GM23248 (cell line): Measurements from ENCODE around the genes CEACAM1, IGSF23 and APOE.

GRCh38 chr19:42528141-42529124 is at the start of gene CEACAM1:
Gene CEACAM1 (minus strand): TSS chr19:42528481.
- RAMPAGE, long total RNA, result no peak

- RAMPAGE, long total RNA, result no peak
Observed at GRCh38 chr19:43439208-43439752, 24.6 kb downstream of the TEX101 start.

DNA sequence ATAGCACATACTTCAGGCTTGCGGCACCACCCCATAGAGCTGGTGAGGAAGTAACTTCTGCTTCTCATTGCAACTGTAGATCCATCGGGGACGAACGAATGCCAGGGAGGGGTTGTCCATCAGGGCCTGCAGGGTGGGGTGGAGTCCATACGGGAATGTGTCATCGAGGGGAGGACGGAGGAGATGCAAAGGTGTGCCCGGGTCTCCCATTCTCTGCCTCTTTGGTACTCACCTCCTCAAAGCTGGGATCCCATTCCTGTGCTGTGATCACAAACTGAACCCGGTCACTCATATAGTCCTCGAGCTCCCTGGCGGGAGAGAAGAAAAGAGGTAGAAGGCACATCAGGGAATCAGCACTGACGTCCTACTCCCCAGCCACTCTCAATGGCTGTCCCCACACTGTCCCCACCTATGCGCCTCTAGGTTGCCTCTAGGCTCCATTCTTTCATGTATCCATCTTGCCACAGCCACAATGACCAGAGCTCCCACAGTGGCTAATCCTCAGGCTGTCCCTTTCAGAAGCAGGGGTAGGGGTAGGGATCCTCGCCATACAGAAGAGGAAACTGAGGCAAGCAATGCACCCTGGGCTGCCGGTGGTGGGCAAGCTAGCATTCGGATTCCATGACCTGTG is 10.5 kb downstream of the ZNF575 start:
- RAMPAGE, long total RNA, result no peak

DNA sequence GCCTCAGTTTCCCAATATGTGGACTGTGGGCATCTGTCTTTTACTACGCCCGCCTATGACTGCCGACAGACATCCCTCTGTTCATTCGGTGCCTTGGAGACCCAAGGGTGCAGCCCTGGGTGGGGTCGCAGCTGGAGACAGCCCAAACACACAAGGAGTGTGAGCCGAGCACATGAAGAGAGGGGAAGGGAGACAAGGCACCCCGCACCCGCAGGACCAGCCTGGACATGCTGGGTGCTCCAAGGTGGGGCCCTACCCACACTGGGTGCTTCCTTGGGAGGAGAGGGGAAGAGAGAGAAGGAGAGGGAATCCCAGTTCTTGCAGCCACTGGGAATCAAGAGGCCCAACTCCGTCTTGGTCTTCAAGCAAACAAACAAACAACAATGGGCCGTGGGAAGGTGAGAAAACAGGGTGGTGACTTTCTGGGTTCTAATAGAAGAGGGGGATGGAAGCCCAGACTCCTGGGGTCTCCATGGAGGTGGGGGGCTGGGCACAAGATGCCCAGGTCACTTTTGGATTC is 981 bp downstream of the PINLYP start:
- RAMPAGE, long total RNA, result no peak

DNA sequence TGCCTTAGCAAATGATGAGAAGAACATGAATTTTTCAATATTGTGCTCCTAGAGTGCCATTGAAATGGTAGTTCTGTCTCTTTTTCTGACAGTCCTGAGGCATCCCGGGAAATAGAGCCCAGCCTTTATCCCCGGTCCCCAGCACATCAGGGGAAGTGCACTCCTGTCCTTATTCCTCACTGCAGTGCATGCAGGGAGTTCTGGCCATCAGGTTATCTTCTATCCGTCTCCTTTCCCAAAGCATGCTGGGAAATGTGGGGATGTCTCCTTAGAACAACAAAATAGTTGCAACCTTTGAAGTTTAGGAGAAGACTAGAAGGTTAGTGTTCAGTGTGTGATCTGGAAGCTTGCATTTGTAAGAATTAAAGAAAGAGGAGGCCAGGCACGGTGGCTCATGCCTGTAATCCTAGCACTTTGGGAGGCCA is 7.5 kb upstream of the CADM4 start:
- RAMPAGE, long total RNA, result no peak

DNA sequence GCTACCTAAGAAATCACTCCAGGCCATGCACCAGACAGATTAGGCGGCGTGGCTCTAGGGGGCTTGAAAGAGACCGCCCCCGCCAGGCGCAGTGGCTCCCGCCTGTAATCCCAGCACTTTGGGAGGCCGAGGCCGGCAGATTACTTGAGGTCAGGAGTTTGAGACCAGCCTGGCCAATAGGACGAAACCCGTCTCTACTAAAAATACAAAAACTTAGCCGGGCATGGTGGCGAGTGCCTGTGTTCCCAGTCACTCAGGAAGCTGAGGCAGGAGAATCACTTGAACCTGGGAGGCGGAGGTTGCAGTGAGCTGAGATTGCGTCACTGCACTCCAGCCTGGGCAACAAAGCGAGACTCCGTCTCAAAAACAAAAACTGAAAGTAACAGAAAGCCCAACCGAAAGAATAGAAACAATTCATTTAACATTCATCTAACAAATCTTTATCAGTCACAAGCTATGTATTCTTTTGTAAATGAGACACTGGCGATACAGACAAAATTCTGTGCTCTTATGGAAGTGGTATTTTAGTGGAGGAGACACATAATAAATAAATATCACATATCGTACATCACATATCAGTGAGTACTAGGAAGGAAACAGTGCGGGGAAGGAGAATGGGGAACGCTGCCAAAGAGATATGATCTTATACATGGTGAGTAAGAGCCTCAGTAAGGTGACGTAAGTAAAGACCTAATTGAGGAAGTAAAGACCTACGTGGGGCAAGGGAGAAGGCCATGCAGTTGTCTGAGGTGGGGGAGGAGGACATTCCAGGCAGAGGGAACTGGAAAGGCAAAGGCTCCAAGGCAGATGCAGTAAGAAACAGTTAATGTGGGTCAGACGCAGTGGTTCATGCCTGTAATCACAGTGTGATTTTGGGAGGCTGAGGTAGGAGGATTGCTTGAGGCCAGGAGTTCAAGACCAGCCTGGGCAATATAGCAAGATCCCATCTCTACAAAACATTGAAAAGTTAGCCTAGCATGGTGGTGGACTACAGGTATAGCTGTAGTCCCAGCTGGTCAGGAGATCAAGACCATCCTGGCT is 14.7 kb upstream of the IRGC start:
- RAMPAGE, long total RNA, result no peak

- RAMPAGE, long total RNA, result no peak
Observed at GRCh38 chr19:44094879-44095707, 932 bp downstream of the ZNF224 start.

DNA sequence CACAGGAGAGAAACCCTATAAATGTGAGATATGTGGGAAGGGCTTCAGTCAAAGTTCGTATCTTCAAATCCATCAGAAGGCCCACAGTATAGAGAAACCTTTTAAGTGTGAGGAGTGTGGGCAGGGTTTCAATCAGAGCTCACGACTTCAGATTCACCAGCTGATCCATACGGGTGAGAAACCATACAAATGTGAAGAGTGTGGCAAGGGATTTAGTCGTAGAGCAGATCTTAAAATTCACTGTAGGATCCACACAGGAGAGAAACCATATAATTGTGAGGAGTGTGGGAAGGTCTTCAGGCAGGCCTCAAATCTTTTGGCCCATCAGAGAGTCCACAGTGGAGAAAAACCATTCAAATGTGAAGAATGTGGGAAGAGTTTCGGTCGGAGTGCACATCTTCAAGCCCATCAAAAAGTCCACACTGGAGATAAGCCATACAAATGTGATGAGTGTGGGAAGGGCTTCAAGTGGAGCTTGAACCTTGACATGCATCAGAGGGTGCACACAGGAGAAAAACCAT is 12.0 kb downstream of the ZNF226 start:
- RAMPAGE, long total RNA, result no peak

DNA sequence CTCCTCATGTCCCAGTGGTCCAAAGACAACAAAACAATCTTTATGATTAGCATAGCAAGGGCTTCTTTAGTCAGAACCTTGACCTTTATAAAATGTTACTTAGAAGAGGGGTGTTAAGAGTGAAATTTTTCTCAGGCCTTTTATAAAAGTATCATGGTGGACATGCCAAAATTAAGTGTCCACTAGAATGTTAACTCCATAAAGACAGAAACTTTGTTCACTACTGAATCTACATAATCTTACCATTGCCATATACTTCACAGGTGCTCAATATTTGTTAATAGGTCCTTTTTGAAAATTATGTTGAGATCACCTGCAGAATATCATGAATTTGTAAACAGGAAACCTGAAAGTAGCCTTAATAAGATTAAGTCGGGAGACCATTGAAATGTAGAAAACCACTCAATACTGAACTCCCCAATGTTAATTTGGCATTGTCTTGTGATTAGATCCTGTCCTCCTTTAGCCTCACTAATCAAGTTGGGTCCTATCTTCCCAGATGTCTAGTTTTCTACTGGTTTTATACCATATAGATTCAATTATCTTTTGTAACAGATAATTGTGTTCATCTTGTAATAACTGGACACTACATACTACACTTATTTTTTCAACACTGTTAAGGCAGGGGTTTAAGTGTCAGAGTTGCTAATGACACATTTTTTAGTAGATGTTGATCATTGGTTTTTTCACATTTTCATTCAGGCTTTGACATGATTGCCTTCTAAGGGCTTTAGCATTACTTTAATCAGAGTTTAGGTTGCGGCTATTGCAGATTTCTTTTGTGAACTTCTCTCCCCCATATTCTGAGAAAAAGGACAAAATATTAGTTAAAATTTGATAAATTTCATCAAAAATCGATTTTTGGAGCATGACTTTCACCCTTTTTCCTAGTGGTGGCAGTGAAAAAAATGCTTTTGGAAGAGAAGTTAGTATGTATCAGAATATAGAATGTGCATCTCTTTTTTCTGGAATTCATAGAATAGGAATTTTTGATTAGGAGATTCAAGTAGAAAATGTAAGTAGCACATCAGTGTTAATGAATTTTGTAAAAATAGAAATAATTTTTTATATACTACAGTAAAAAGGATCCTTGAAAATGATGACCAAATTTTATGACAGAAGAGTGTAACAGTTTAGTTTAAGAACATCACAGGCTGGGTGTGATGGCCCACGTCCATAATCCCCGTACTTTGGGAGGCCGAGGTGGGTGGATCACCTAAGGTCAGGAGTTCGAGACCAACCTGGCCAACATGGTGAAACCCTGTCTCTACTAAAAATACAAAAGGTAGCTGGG is 13.3 kb downstream of the ZNF226 start:
- RAMPAGE, long total RNA, result no peak

- RAMPAGE, long total RNA, result no peak
Observed at GRCh38 chr19:44590234-44590799, 23.0 kb upstream of the IGSF23 start.

DNA sequence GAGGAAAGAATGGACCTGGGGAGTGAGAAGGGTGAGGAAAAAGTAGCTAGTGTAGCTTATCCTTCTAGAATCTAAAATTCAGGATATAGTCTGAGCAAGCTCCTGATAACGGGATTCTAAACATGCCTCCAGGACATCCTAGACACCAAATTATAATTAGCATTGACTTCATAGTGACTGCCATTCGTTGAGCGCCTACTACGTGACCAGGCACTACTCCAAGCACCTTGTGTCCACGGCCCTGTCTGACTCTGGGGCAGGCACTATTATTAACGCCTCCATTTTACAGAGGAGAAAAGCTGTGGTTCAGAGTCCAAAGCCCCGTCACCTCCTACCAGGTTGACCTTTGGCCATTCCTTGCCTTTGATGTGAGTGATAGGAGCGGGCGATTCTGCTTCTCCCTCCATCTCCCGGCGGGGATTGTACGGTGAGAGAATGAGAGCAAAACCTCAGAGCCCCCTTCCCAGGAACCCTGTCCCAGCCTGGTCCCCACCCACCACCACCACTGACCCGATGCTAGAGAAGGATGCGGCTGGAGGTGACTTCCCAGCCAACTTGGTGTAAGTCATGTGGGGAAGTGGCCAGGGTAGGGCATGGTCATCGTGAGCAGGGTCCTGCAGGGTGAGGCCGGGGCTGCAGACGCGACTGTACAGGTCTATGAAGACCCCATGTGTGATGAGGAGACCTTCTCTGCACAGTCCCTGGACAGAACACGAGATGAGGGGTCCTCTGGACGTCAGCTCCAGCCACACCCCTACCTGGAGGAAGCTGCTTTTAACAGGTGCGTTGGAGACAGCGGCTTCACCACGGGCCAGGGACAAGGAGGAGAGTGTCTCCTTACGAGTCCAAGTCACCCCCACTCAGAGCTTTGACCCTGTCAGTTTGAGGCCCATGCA is at the start of gene IGSF23:
Gene IGSF23 (plus strand): TSS at position 353 of the 896 bp plus-strand sequence.
- RAMPAGE, long total RNA, result no peak

DNA sequence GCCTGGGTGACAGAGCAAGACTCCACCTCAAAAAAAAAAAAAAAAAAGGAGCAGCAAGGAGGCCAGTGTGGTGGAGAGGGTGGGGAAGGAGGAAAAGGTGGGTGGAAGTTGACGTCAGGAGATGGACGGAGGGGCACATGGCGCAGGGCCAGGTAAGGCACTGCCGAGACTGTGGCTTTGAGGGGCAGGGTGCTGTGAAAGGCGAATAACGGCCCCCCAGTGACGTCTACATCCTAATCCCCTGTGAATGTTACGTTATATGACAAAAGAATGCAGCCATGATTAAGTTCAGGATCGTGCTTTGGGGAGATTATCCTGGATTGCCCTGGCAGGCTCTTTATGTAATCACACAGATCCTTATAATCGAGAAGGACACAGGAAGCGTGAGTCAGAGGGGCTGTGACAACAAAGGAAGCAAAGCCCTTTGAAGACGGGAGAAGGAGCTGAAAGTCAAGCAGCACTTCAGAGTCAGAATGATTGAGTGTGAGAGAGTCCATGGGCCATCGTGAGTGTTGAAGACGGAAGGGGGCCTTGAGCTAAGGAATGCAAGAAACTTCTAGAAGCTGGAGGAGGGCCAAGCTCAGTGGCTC is 13.7 kb downstream of the CEACAM19 start:
- RAMPAGE, long total RNA, result no peak

GRCh38 chr19:44749785-44750086 is 1.2 kb downstream of the BCL3 start:
- RAMPAGE, long total RNA, result no peak

DNA sequence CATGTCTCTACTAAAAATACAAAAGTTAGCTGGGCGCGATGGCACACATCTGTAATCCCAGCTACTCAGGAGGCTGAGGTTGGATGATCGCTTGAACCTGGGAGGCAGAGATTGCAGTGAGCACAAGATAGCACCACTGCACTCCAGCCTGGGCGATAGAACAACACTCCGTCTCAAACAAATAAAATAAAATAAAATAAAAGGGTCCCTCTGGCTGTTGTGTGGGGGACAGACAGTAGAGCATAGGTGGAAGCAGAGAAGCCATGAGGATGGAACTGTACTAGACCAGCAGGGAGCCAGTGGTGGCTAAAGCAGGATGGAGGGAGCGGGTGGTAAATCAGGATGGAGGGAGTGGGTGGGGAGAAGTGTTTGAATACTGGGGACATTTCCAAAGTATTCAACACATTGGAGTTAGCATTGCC is 7.2 kb downstream of the BCL3 start:
- RAMPAGE, long total RNA, result no peak

GRCh38 chr19:44770434-44771068 is 7.1 kb upstream of the CBLC start:
- RAMPAGE, long total RNA, result no peak

- RAMPAGE, long total RNA, result no peak
Observed at GRCh38 chr19:44776382-44777051, 1.2 kb upstream of the CBLC start.

DNA sequence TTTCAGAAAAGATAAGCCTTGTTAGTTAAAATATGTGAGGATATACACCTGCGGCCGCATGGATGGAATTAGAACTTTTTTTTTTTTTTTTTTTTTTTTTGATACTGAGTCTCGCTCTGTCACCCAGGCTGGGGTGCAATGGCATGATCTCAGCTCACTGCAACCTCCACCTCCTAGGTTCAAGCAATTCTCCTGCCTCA is 3.1 kb upstream of the BCAM start:
- RAMPAGE, long total RNA, result no peak

DNA sequence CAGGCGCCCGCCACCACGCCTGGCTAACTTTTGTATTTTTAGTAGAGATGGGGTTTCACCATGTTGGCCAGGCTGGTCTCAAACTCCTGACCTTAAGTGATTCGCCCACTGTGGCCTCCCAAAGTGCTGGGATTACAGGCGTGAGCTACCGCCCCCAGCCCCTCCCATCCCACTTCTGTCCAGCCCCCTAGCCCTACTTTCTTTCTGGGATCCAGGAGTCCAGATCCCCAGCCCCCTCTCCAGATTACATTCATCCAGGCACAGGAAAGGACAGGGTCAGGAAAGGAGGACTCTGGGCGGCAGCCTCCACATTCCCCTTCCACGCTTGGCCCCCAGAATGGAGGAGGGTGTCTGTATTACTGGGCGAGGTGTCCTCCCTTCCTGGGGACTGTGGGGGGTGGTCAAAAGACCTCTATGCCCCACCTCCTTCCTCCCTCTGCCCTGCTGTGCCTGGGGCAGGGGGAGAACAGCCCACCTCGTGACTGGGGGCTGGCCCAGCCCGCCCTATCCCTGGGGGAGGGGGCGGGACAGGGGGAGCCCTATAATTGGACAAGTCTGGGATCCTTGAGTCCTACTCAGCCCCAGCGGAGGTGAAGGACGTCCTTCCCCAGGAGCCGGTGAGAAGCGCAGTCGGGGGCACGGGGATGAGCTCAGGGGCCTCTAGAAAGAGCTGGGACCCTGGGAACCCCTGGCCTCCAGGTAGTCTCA is at the start of gene APOE:
Gene APOE (plus strand): TSS at position 572 of the 708 bp plus-strand sequence.
- RAMPAGE, long total RNA, result no peak

- RAMPAGE, long total RNA, result no peak
Observed at GRCh38 chr19:44925299-44925866, 11.0 kb downstream of the APOC1 start.

DNA sequence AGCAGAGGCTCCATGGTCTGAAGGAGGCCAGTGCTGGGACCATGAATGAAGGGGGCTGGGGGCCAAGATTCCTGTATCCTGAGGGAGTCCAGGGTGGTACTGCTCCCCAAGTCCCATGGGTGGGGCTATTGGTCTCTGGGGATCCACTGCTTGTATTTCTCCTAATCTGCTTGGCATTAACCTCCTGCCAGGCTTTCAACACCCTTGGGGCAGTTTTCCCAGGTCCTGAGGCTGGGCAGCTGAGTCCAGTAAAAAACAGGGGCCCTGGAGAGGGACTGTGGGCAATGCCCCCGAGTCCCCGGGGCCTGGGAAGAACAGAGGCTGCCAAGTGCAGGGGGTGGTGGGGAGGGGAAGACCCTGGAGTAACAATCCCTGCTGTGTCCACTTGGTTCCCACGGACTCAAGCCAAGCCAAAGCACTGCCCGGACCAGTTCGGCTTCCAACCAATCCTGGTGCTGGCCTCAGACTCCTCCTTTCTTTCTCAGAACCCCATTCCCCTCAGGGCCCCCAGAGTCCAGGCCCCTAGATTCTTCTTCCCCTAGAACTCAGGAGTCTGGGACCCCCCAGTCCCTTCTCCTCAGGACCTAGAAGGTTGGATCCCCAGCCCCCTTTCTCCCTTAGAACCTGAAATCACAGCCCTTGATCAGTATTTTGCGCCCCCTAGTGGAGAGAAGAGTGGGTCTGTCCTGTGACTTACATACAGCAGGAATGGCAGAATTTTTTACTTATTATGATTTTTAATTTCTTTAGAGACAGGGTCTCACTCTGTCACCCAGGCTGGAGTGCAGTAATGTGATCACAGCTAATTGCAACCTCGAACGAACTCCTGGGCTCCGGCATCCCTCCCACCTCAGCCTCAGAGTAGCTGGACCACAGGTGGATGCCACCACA is 3.8 kb upstream of the CLPTM1 start:
- RAMPAGE, long total RNA, result no peak